Measurements from ENCODE around the gene ARSA.

GRCh38 chr22:50436428-50437328, 38.2 kb downstream of the SBF1 start:
- PRO-cap, 10 experiments, result no peak in any of the 10 experiments

DNA sequence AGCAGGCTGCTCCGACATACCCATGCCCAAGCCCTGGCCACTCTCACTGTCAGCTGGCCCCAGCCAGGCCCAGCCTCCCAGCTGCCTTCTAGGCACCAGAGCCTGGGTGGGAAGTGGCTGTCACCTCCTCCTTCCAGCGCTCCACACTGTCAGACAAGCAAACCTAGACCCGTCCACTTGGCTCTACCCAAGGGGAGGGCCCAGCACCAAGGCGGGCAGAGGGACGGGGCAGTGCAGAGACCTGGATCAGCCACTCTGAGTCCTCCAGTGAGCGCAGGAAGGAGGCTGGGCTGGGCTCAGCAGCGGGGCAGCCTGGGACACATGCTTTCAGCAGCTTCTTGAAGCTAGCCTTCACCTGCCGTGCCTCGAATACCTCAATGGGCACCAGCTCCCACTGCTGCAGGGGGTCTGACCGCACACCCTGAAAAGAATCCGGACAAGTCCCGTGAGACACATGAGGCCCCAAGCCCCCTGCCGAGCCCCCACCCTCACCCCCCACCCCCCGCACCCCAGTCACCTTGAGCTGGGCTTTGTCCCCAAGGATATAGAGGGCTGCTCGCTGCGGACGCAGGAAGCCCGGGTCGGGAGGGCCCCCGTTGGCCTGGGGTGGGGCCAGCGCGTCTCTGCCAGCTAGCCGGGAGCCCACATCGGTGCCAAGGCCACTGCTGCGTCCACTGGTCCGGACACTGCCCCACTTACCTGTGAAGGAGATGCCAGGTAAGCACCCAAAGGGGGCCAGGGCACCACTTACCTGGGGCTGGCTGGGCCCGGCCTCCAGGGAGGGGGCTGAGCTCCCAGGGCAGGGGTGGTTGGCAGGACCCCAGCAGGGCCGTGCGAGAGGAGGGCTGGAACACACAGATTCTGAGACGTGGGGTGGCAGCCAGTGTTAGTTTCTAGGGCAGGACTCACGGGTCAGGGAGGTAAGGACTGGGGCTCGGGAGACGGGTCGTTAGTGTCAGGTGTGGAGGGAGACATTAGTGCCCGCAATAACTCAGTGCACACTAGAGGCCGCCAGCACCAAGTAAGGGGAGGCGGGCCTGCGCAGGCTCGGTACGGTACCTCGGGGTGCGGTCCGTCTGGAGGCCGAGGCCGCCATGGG, 18.5 kb downstream of the SBF1 start:
- PRO-cap, 10 experiments, result no peak in any of the 10 experiments

GRCh38 chr22:50458960-50460271, 15.4 kb downstream of the SBF1 start:
- PRO-cap, 10 experiments, result no peak in any of the 10 experiments

DNA sequence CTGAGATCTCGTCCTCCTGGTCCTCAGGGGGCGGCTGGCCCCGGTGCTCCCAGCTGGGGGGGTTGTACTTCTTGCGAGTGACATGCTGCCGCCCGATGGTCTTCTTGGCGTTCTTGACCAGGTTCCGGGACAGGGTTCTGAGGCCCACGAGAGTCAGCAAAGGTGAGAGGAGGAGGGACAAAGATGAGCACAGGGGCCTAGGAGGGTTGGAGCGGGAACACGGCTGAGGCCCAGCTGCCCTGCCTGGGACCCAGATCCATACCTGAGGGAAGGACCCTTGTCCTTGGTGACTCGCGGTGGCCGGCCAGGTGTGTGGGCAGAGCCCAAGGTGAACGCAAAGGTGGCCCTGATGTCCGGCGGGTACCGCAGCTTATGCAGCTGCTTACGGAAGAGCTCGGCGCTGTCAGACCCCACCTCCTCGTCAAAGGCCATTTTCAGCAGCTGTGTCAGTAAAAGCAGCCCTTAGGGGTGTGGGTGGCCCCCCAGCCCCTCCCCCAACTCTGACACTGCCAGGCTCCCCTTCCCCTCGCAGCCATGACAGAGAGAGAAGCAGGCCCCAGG, 14.5 kb downstream of the SBF1 start:
- PRO-cap, 10 experiments, result no peak in any of the 10 experiments

DNA sequence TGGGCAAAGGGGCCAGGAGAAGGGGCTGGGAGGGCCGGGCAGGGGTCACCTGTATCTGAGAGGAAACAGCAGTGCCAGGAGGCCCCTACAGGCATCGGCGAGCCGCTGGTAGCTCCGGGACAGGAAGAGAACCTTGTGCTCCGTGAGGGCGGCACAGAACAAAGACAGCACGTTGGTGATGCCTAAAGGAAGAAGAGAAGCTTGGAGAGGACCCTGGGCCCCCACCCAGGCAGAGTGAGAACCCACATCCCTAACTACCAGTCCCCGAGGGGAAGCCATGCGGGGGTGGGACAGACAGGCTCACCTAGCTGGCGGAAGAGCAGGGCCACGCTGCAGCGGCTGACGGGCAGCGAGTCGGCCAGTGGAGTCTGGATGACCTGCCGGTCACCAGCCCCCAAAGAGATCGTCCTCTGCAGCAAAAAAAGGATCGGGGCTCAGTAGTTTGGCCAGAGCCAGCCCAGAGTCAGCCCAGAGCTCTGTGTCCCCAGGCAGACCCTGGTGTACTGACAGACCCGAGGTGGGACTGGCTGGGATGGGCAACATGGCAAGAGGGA, 8.5 kb downstream of the SBF1 start:
- PRO-cap, 10 experiments, result no peak in any of the 10 experiments

DNA sequence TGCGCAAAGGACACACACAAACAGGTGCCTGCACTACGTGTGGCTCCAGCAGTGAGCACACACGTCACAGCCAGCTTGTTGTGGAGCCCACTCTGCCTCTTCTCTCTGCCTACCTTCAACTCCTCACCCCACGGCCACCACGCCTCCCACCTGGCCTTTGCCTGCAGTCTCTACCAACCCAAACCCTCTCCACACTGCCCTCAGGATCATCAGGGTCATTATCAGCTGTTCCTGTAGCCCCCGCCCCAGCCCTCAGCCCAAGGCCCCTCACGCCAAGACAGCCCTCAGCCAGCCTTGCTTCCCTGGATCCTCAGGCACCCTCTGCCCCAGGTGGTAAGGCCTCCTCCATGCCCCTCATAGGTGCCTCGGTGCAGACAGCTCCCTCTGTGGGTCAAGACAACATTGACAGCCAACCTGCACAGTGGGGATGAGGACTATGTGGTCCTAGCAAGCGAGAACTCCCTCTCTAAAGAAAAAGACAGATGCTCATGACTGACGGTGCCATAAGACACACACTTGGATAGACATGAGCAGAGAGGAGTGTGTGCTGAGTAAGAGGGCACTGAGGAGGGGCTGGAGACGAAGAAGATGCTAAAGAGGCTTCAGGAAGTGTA, 1.7 kb downstream of the SBF1 start:
- PRO-cap, 10 experiments, result no peak in any of the 10 experiments

- PRO-cap, 10 experiments, result no peak in any of the 10 experiments
Measured at GRCh38 chr22:50505630-50506422, 1.7 kb downstream of the LMF2 start.

DNA sequence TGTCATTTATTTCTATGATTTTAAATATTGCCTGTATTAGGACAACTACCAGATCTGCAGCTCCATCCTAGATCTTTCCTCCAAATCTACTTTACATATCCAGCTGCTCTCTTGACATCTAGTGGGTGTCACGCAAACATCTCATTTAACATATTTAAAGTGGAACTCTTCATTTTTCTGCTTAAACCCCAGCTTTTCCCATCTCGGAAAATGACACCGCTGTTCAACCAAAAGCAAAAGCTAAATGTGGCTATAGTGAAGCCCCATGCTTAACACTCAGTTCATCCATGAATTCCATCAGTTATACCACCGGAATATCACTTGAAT, 1.2 kb downstream of the NCAPH2 start:
- PRO-cap, 10 experiments, result peak in 3 of 10 experiments; most common minus-strand start position 88 of the sequence (in 2)

- PRO-cap, 10 experiments, result peak in 8 of 10 experiments; most common plus-strand start chr22:50623234 (in 3); most common minus-strand start chr22:50623140 (in 5)
Measured at GRCh38 chr22:50622589-50623560, 5.1 kb downstream of the ARSA start.

DNA sequence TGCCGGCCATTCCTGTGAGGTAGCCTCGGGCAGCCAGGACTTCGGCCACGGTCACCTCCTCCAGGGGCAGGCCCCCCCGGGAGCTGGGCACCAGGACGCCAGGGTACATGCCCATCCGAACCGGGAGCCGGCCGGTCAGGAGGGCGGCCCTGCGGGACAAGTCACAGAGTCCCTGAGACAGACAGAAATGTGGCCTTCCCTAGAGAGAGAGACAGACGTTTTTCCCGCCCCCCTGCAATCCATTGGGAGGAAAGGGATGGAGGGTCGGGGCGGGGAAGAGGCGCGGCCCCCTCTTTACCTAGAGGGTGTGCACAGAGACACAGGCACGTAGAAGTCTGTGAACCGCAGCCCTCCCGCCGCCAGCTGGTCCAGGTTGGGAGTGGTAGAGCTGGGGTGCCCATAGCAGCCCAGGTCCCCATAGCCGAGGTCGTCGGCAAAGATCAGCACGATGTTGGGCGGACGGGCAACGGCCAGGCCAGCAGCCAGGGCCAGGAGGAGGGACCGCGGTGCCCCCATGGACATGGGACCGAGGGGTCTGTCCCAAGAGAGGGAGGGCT, 616 bp downstream of the ARSA start:
- PRO-cap, 10 experiments, result no peak in any of the 10 experiments

- PRO-cap, 10 experiments, result peak in 10 of 10 experiments; most common plus-strand start chr22:50628306 (in 4); most common minus-strand start chr22:50628165 (in 5)
Measured at GRCh38 chr22:50627815-50628496, at the start of gene ARSA. Gene ARSA (minus strand): TSS chr22:50628152.

GRCh38 chr22:50720366-50720684, 17.7 kb upstream of the ACR start:
- PRO-cap, 10 experiments, result no peak in any of the 10 experiments

DNA sequence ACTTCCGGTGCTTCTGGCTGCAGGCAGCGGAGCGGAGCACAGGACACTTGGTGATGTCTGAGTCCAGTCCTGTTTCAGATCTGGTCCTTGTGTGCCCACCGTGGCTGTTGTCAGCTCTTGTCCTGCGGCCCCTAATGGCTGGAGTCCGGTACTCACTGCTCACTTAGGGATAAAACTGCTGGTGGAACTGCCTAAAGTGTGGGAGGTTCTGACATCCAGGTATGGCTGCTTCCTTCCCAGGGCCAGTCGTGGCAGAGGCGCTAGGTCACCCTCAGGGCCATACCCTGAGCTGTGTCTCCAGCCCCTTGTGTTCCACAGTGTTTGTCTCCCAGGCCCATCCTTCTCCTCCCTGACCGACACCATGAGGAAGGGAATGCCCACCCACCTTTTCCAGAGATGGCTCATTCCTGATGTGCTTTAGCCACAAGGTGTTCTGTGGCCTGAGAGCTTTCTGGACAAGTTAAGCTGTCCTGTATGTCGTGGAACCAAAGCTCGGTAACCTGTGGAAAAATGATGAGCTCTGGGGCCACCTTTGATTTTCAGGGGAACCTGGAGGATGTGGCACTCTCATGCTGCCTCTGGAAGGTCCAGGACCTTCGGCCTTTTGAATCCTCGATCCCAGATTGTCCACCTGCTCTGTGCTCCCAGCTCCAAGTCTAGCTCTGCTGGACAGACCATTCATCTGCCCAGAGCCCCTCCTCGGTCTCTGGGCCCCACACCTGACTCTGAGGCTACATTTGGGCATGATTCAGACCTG, 12.3 kb upstream of the ACR start:
- PRO-cap, 10 experiments, result no peak in any of the 10 experiments

Measured in Metastatic Breast Carcinoma in the Brain (tissue), 10 donors.